Amniotic epithelial cell (primary cell): ENCODE measurements around a stretch of chr10.

GRCh38 chr10:18445673-18446559, 205.5 kb downstream of the NSUN6 start:
- RRBS: no CpG with 5 or more reads among the region's 5 CpGs

- RRBS: no CpG with 5 or more reads among the region's 6 CpGs
Observed at GRCh38 chr10:18563735-18564758, 87.3 kb downstream of the NSUN6 start.

- RRBS: no CpG with 5 or more reads among the region's 7 CpGs
Observed at GRCh38 chr10:18565854-18566881, 85.2 kb downstream of the NSUN6 start.

GRCh38 chr10:18737433-18737747, 78.2 kb downstream of the ARL5B start:
- RRBS: no CpG with 5 or more reads among the region's 2 CpGs

GRCh38 chr10:19638365-19639202, 177.6 kb upstream of the PLXDC2 start:
- RRBS: no CpG with 5 or more reads among the region's 4 CpGs

DNA sequence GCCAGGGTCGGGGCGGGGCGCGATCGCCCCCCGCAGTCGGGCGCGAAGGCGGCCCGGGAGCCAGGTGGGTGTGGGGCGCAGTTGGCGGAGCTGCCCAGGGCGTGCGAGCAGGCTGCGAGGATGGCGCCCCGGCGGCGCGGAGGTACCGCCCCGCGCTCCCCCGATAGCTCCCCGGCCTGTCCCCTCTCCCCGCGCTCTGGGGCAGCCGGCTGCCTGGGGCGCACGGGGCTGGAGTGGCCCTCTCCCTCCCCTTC, 552 bp upstream of the PLXDC2 start:
- RRBS: 1% methylated on average over 19 of the region's 31 CpGs

DNA sequence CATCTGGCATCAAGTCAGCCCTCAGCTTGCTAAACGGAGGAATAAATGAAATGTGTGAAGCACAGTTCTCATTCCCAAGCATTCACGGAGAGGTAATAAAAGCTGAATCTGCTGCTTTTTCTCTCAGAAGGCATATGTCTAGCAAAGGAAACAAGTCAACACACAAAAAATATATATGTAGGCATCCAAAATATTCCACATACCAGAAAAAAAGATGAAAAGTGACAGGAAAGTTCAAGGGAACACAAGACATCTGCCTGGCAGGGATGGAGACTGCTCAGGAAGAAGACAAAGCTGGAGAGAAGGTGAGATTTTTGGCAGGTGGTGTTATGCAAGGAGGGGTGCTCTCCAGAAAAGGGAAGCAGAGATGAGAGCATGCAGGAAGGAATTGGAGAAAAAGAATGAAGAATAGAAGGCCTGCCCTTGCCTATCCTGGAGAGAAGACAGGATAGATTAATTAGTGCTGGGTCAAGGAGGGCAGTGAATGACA, 293.7 kb downstream of the PLXDC2 start:
- RRBS: no CpG with 5 or more reads among the region's 2 CpGs

GRCh38 chr10:20531190-20532015, 365.7 kb downstream of the NEBL start:
- RRBS: no CpG with 5 or more reads among the region's 20 CpGs

GRCh38 chr10:20624732-20625021, 272.4 kb downstream of the NEBL start:
- RRBS: no CpG with 5 or more reads among the region's 4 CpGs

DNA sequence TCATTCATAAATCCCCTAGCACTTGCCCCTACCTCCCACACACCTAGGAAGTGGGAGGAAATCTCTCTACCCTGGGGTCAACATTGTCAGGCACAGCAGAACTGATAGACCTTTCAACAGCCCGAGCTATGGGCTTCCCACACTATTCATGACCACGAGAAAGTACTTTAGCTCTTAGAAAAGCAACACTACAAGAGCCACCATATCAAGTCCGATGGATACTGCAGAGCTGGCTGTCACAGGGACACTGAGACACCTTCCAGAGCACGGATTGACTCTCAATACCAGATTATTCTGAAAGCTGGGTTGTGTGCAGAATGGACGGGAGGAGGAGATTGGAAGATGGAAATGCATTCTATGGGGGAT, 180.6 kb upstream of the NEBL start:
- RRBS: no CpG with 5 or more reads among the region's 5 CpGs

DNA sequence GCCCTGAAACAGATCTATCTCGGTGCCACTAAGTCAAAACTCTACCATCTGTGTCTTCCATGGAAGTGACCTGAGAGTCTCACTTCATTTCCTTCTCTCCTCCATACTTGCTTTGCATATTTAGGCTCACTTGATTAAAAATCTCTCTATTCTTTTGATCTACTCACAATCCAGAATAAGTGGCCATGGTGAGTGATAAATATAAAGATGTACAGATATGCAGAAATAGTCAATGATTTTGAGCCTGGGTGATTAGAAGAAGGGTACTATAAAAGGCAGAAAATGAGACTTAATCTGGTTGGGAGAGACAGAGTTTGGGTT, 225.2 kb upstream of the NEBL start:
- RRBS: no CpG with 5 or more reads among the region's 1 CpG

DNA sequence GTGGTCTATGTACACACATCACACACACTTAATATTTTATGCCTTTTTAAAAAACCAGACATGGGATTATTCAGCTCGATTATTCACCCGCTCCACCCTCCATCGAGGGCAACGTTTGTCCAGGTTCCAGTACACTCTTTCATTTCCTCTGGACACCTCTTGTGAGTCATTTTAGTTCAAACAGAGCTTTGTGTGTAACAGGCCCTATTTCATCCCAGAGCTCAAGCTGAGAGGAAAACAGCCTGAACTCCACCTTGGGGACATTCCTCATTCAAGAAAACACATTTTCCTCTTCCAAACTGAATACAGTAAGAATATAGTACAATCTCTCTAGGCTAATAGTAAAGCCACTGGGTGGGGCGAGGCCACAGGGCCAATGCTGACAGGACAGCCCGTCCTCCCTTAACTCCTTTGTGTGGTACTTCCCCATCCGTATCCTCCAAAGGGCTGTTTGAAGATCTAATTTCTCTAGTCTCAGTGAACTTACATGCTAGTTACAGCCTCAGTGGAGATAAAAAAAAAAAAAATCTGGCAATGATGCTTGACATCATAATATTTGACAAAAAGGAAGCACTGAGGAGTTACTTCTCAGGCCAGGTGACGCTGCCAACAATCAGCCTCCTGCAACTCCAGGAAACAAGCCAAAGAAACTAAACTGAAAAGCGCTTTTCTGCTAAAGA, 238.0 kb upstream of the NEBL start:
- RRBS: no CpG with 5 or more reads among the region's 9 CpGs

GRCh38 chr10:21166611-21167311, 269.6 kb upstream of the NEBL start:
- RRBS: no CpG with 5 or more reads among the region's 14 CpGs

- RRBS: no CpG with 5 or more reads among the region's 12 CpGs
Observed at GRCh38 chr10:21172017-21172784, 275.1 kb upstream of the NEBL start.

- RRBS: 2% methylated on average over 65 of the region's 115 CpGs
Observed at GRCh38 chr10:21173758-21174742, 276.9 kb upstream of the NEBL start.

GRCh38 chr10:21254974-21255359, 270.5 kb downstream of the SKIDA1 start:
- RRBS: no CpG with 5 or more reads among the region's 6 CpGs

DNA sequence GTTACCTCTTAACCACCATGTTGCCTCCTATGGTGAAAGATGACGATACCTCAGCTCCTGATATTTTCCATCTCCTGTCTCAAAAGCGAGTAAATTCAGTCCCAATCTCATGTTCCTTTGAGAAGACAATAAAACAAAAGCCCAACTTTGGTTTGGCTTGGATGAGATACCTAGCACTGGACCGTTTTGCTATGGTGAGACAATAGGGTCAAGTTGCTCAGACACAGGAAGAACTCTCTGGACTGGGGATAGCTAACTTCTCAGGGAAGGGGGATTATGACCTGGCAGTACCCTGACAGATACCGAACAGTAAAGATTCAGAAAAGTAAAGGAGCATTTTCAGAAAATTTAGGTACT, 10.1 kb downstream of the MLLT10 start:
- RRBS: no CpG with 5 or more reads among the region's 4 CpGs

- RRBS: no CpG with 5 or more reads among the region's 3 CpGs
Observed at GRCh38 chr10:22246627-22247564, 29.1 kb upstream of the EBLN1 start.

DNA sequence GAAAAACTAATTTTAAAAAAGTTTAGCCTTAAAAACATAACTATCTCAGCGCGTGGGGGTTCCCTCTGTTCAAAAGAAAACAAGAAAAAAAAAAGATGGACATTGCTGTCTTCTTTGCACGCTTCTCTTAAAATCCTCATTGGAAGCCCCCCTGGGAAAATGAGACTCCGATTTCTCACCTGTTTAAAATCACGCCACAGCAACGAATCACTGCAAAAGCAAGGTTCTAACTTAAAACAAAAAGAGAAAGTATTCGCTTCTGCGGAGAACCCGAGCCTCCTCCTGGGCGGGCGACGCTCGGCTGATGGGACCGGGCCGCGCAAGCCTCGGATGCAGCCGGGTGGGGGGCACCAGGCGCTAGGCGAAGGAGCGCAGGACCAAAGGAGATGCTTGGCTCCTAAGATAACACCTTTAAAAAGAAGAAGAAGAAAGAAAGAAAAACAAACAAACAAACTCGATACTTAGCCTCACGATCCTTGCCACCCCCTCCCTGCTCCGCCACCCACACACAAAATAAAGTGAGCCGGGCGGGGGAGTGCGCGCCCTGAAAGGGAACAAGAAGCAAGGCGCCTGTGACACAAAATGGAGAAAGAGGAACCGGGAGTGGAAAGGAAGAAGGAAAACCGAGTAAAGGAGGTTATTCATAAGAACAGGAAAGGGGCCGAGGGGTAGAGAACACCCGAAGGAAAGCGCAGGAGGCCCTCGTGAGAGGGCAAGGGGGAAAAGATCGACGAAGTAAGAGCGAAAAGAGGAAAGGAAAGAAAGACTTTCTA, 33.9 kb upstream of the EBLN1 start:
- RRBS: 4% methylated on average over 6 of the region's 38 CpGs

DNA sequence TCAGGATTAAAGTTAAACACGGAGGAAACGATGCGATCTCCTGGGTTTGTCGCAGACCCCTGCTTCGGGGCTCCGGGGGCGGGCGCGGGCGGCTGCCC, 649 bp upstream of the BMI1 start:
- RRBS: no CpG with 5 or more reads among the region's 10 CpGs